ENCODE data around the gene ZNF281.

DNA sequence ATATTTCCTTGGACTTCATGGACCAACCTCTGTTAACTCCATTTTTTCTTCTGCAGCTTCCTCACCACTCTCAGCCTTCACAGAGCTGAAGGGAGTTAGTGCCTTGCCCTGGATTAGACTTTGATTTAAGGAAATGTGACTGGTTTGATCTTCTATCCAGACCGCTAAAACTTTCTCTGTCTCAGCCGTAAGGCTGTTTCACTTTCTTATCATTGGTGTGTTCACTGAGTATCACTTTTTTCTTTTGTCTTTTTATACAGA is 9.1 kb downstream of the NEK7 start:
- PRO-cap, result no peak
CAGE:
- cytosol, long polyA plus RNA, result no peak
- long polyA plus RNA, result no peak
- nucleus, long polyA plus RNA, result no peak

- PRO-cap, result no peak
CAGE:
- cytosol, long polyA plus RNA, result no peak
- long polyA plus RNA, result no peak
- nucleus, long polyA plus RNA, result no peak
Observed at GRCh38 chr1:198282610-198283496, 126.1 kb downstream of the NEK7 start.

DNA sequence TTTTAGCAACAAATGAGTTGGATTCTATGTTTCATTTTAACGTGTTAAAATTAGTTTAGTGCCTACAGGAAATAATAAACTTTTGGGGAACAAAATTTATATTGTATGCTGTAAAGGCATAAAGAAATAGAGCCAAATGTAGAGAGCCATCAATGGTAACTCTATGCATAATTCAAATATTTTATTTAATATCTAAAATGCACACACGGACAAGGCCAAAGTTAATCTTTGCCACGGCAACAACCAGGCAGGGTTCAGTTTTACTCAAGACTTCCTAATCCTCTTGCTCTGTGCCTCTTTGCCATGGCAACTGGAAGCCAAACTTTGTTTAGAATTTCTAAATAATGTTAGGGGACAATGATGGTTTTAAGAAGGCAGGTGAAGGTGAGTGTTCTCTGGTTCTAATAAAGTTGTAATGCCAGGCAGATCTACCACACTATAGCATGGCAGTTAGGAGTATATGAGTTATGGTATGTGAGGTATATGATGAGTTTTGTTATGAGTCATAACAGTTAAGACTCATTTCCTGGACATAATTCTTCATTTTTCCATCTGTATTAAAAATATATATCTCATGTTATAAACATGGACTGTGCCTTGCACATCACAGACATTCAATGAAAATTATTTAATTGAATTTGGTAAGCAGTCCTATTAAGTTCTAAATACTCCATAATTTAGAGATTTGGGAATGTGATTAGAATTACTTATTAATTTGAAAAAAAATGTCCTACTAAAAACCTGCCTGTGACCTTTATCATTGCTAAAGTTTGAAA is 2.7 kb downstream of the PTPRC start:
- PRO-cap, result no peak
CAGE:
- cytosol, long polyA plus RNA, result no peak
- long polyA plus RNA, result no peak
- nucleus, long polyA plus RNA, result no peak

DNA sequence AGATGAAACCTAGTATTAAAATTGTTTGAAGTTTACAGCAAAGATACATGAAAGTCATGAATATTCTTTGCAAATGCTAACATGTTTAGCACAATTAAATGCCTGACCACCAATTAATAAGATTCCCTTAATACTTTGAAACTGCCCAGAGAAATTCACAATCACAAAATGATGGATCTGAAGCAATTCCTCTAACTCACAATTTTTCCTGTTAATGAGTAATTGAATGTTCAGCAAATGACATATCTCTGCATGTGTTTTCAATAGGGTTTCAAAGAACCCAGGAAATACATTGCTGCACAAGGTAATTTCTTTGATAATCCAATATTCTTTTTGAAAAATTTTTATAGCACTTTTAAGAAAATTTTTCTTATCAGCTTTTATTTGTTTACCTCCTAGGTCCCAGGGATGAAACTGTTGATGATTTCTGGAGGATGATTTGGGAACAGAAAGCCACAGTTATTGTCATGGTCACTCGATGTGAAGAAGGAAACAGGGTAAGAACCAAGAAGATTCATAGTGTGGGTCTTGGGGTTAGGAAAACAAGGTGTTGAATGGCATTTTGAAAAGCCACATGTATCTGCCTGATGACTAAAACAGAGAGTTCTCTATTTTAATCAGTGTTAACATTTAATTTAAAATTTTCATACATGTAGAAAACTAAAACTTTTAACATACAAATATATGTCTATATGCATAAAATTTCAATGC is 95.2 kb downstream of the PTPRC start:
- PRO-cap, result no peak
CAGE:
- cytosol, long polyA plus RNA, result no peak
- long polyA plus RNA, result no peak
- nucleus, long polyA plus RNA, result no peak

DNA sequence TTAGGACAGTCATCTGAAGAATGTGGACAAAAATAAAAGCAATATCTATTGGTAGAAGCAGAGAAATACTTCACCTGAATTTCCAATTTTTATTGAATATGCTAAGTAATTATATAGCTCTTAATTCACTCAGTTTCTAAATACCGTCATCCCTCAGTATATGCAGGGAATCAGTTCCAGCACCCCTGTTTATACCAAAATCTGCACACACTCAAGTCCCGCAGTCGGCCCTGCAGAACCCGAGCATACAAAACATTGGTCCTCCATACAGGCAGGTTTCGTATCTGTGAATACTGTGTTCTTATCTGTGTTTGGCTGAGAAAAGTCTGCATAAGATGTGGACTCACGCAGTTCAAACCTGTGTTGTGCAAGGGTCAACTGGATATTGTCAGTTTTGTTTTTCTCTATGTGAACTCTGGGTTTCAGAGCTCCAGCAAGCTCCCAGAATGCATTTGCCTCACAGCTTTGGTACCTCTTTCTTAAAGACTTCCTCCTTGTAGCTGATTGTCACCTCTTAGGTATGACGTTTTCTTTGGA is 100.5 kb downstream of the NR5A2 start:
- PRO-cap, result no peak
CAGE:
- cytosol, long polyA plus RNA, result no peak
- long polyA plus RNA, result no peak
- nucleus, long polyA plus RNA, result no peak

DNA sequence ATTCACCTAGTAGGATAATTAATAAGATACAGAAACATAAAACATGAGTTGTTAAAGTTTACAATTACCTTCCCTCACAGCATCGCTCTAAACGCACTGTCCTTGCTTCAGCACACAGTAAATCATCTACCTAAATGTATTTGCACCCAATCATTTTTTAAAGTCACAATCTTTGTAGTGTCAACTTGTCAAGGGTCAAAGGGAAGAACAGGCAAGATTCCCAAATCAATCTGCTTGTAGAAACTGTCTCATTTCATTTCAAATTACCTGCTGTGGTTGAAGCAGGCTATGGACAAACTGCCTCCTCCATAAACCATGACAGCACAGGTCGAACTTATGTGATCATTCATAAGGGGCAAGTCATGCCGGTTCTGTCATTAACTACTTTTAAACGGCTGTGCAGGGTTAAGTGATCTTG is 93.6 kb downstream of the ZNF281 start:
- PRO-cap, result no peak
CAGE:
- cytosol, long polyA plus RNA, result no peak
- long polyA plus RNA, result no peak
- nucleus, long polyA plus RNA, result no peak

- PRO-cap, result no peak
CAGE:
- cytosol, long polyA plus RNA, result no peak
- long polyA plus RNA, result no peak
- nucleus, long polyA plus RNA, result no peak
Observed at GRCh38 chr1:200405927-200406540, 3.8 kb downstream of the ZNF281 start.

GRCh38 chr1:200409739-200410481 is at the start of gene ZNF281:
Gene ZNF281 (minus strand): TSS chr1:200410036.
- PRO-cap, result no peak
CAGE:
- cytosol, long polyA plus RNA, result no peak
- long polyA plus RNA, result no peak
- nucleus, long polyA plus RNA, result no peak

- PRO-cap, result no peak
CAGE:
- cytosol, long polyA plus RNA, result no peak
- long polyA plus RNA, result no peak
- nucleus, long polyA plus RNA, result no peak
Observed at GRCh38 chr1:200437813-200438293, 28.0 kb upstream of the ZNF281 start.

GRCh38 chr1:200473812-200474176 is 64.0 kb upstream of the ZNF281 start:
- PRO-cap, result no peak
CAGE:
- cytosol, long polyA plus RNA, result no peak
- long polyA plus RNA, result no peak
- nucleus, long polyA plus RNA, result no peak

GRCh38 chr1:200739287-200740324 is 913 bp downstream of the CAMSAP2 start:
- PRO-cap, result bidirectional peak, plus-strand start at chr1:200739515, minus-strand start at chr1:200739396
CAGE:
- cytosol, long polyA plus RNA, result no peak
- long polyA plus RNA, result no peak
- nucleus, long polyA plus RNA, result no peak

GRCh38 chr1:200895777-200896497 is 1.2 kb downstream of the INAVA start:
- PRO-cap, result no peak
CAGE:
- cytosol, long polyA plus RNA, result no peak
- long polyA plus RNA, result no peak
- nucleus, long polyA plus RNA, result no peak

GRCh38 chr1:200907945-200908898 is 13.5 kb downstream of the INAVA start:
- PRO-cap, result no peak
CAGE:
- cytosol, long polyA plus RNA, result no peak
- long polyA plus RNA, result no peak
- nucleus, long polyA plus RNA, result no peak

DNA sequence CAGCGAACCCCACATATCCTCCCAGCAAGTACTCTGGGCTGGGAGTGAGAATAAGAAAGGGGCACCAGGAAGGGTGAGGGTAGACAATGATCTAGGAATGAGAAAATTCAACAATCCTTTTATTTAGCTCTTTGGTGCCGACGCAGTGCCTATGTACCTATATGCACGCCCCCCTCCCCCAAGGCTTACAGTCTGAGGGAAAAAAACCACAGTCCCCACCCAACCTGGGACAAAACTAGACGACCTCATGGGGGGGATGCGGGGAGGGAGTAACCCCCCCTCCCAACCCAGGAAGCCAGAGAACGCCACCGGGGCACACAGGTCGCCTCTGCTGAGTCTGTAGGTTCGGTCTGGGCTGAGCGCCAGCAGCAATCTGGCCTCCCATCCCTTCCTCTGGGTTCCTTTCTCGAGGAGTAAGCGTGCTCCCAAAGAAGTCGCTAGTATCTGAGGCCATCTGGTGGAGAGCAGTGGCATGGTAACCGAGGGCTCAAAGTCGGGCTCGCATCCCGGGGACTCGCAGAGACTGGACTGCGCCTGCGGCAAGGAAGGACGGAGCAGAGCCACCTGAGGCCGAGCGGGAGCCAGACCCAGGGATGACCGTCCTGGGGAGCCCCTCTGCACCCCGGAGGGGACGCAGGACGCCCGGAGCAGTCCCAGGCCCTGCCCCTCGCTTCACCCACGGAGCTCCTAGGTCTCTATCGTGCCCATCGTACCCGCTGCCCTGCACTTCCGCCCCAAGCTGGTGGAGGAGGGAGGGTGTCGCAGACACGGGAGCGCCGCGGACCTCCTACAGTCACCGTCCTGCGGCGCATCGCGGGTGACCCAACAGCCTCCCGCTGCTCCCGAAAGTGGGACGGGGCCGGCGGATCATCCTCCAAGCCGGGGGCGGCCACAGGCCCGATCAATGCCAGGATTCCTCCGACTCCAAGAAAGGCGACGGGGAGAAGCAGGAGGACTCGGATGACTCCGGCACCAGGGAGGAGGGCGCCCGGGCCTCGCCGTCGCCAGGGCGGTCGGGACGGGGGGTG is 1.9 kb upstream of the CACNA1S start:
- PRO-cap, result bidirectional peak, plus-strand start at position 516 of the sequence, minus-strand start at position 415 of the sequence; bidirectional peak, plus-strand start at position 726 of the sequence, minus-strand start at position 733 of the sequence
CAGE:
- cytosol, long polyA plus RNA, result no peak
- long polyA plus RNA, result no peak
- nucleus, long polyA plus RNA, result no peak

DNA sequence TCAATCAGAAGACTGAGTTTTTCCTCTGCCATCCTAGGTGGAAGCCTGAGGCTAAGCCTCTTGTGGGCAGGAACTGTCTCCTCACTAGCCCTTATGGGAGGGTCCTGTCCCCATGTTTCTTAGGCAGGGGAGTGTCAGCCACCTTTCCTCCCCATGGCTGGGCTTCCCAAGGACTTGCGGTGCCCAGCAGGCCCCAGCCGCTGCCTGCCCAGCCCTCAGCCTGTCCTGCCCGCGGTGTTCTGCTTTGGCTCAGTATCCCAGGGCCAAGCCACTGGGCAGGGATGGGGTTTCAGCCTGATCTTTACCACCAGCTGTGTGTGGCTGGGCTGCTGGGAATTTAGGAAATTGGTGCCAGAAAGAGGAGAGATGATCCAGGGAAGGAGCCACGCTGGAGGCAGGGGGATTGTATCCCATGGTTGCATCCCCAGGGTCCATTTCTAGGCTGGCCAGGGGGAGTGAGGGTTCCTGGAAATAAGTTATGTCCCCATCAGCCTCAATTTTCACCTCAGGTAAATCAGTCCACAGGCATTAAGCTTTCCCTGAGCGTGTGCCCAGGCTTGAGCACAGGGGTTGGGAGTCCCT is 6.9 kb upstream of the IGFN1 start:
- PRO-cap, result no peak
CAGE:
- cytosol, long polyA plus RNA, result no peak
- long polyA plus RNA, result no peak
- nucleus, long polyA plus RNA, result no peak

GRCh38 chr1:201284008-201284360 is 678 bp downstream of the PKP1 start:
- PRO-cap, result no peak
CAGE:
- cytosol, long polyA plus RNA, result no peak
- long polyA plus RNA, result no peak
- nucleus, long polyA plus RNA, result no peak

DNA sequence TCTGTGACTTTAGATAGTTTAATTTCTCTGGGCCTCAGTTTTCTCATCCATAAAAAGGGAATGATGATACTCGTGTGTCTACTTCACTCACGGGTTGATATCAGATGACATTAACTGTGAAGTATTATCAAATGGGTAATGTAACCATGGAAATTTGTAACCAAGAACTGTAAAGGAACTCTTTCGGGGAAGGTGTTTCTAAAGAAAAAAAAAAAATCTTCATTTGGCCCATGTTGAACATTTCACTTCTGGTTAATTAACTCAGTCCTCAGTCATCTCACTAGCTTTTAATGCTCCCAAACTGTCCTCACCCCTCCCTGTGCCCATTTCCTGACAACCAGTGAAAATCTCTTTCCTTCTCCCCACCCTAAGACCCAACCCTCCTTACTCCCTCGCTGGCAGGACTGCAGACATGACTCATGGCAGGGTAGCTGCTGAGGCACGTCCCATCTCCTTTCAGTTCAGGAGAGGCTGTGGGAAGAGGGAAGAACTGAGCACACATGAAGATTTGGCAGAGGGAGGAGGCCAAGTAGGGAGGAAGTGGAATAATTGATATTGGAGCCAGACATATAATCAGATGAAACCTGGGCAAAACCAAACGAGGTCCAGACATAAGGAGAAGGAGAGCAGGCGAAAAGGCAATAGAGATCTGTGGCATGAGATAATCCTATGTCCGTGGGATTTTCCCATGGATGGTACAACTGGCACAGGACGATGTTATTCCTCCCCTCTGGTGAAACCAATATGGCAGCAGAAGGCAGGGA is 12.6 kb downstream of the PKP1 start:
- PRO-cap, result no peak
CAGE:
- cytosol, long polyA plus RNA, result no peak
- long polyA plus RNA, result no peak
- nucleus, long polyA plus RNA, result no peak

DNA sequence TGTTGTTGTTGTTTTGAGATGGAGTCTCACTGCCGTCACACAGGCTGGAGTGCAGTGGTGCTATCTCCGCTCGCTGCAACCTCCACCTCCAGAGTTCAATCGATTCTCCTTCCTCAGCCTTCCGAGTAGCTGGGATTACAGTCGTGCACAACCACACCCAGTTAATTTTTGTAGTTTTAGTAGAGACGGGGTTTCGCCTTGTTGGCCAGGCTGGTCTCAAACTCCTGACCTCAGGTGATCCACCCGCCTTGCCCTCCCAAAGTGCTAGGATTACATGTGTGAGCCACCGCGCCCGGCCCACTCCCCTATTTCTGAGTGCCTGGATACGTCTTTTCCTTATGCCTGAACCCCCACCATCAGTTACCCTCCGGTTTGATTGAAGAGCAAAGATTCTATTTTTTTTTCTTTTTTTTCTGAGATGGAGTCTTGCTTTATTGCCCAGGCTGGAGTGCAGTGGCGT is 5.5 kb downstream of the PHLDA3 start:
- PRO-cap, result no peak
CAGE:
- cytosol, long polyA plus RNA, result no peak
- long polyA plus RNA, result no peak
- nucleus, long polyA plus RNA, result no peak

DNA sequence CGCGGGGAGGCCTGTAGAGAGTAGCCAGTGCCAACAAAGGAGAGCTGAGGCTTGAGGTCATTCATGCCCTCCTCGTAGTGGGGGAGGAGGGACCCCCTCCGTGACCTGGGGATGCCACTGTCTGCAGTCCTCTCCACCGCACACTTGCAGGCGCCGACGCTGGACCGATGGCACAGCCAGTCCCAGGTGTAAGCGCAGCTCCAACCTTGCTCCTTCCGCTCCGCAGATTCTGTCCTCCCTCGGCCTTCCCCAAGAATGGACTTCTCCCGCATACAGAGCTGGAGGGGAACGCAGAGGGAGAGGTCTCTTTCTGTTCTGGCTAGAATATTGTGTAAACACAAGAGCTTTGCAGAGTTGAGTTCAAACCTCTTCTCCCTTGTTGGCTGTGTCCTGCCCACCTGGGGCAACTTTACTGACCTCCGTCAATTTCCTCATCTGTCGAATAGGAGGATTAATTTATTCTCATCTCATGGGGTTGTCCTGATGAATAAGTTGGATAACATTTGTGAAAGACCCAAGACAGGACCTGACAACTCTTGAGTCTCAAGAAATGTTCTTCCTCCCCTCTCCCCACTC is 819 bp upstream of the PHLDA3 start:
- PRO-cap, result no peak
CAGE:
- cytosol, long polyA plus RNA, result no peak
- long polyA plus RNA, result no peak
- nucleus, long polyA plus RNA, result no peak

- PRO-cap, result bidirectional peak, plus-strand start at chr1:201480665, minus-strand start at chr1:201480471
CAGE:
- cytosol, long polyA plus RNA, result no peak
- long polyA plus RNA, result no peak
- nucleus, long polyA plus RNA, result no peak
Observed at GRCh38 chr1:201480033-201481022, 11.3 kb upstream of the PHLDA3 start.